Mammary microvascular endothelial cell (primary cell): ENCODE measurements around the gene CERS1.

DNA sequence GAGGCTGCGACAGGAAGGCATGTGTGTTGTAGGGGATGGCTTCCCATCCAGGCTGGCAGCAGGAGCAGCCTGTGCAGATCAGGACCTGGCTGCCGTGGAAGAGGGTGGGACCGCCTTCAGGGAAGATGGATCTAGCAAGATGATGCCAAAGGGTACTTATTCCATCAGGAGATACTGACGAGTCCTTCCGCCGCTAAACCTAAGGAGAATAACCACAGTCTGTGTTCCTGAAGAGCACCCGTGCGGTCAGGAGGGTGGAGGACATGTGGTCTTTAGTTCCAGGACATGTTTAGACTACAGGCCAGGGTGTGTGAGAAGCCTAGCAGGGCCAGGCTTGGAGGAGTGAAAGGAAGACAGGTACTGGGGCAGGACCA lies 1.1 kb downstream of the UBA52 start:
- RAMPAGE, long total RNA = no peak

DNA sequence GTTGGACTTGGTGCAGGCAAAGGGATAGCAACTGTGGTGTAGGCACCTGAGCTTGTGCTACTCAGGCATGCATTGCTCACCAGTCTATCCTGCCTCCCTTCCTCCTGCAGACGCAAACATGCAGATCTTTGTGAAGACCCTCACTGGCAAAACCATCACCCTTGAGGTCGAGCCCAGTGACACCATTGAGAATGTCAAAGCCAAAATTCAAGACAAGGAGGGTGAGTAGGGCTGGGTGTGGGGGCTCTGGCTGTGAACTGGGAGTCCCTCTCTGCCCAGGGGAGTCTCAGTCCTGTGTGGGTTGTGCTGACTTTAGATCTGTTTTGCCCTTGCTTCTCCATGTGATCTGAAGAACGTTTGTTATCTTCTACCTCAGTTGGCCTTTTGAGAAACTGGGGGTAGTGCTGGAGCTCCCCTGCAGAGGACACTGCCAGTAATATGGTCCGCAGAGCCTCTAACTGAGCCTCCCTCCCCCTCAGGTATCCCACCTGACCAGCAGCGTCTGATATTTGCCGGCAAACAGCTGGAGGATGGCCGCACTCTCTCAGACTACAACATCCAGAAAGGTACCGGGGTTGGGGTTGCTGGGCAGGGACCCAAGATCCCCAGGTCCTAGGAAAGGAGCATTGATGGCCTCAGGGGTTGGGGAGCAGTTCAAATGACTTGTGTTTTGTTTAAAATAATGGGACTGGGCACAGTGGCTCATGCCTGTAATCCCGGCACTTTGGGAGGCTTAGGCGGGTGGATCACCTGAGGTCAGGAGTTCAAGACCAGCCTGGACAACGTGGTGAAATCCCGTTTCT lies 1.7 kb downstream of the UBA52 start:
- RAMPAGE, long total RNA = no peak

DNA sequence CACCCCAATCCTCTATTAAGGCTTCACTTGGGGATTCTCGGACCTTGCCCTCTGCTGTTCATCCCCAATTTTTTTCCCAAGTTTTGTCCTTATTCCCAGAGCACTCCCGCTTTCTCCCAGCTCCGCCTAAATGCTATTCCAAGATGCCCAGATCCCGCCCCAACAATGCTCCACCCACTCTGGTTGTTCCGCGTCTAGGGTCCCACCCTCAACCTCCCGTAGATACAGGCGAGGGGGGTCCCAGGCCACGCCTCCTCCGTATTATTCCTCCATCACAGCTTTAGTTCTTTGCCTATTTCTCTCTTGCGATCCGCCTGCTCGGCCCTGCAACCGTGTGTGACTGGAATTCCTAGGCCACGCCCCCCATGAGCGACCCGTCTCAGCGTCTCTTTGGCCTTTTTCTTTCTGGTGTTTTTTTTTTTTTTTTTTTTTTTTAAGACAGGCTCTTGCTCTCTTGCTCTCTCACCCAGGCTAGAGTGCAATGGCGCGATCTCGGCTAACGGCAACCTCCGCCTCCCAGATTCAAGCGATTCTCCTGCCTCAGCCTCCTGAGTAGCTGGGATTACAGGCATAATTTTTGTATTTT lies 1.3 kb downstream of the REX1BD start:
- RAMPAGE, long total RNA = no peak

DNA sequence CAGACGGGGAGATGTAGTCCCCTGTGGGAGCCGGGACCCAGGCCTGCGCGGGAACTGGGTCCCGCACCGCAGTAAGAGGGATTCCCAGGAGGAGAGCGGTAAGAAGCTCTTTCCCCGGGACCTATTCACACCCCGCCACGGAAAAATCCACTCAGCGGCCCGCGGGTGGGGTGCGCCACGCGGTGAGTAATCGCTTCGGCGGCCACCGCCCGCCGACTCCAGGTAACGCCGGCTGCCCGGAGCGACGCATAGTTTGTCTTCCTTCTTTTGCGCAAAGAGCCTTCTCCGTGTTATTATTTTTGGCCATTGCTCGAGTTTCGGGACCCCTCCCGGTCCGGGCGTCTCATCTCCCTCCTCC lies 934 bp upstream of the CRLF1 start:
- RAMPAGE, long total RNA = no peak

GRCh38 chr19:18650424-18651183 lies 13.8 kb downstream of the KLHL26 start:
- RAMPAGE, long total RNA = no peak

DNA sequence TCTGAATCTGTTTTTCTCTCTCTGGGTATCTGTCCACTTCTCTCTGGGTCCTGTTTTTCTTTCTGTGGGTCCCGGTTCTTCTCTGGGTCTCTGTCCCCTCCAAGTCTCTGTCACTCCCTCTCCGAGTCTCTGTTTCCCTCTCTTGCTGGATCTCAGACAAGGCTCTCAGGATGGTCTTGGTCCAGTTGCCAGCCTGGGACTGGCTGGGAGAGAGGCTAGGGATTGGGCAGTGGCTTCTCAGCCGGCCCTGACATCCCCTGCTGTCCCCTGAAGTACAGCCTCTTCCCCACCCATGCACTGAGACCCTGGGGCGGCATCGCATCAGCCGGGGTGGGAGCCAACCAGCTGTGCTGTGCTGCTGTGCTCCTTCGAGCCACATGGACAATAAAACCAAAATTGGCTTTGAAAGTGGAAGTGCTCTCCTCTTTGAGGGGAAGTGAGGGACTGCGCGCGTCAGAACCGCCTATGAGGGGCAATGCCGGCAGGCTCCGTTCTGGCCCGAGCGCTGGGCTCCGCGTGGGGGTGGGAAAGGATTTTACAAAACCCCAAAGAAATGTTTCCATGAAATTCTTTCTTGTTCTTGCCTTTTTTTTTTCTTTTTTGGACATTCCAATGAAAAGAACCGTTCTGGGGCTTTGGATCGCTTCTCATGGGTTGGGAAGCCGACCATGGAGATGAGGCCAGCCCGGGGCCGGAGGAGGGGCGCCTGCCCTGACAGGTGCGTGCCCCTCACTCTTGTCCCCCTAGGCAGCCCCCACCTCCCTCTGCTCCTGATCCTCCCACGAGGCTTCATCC lies 22.4 kb downstream of the KLHL26 start:
- RAMPAGE, long total RNA = no peak

GRCh38 chr19:18711439-18711823 lies 28.0 kb downstream of the CRTC1 start:
- RAMPAGE, long total RNA = no peak

DNA sequence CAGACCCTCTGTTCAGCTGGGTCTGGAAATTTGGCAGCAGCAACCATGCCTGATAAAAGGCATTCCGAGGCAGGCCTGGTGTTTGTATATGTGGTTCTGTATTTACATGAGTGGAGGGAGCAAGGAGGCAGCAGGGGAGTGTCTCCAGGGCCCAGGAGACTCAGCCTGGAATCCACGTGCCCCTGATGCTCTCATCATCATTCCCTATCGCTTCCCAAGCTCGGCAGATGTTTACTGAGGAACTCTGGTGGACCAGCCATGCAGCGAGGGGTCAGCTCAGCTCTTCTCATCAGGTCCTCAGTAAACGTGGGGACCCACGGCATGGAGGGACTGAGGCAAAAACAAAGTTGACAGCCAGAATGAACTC lies 49.9 kb downstream of the CRTC1 start:
- RAMPAGE, long total RNA = no peak

- RAMPAGE, long total RNA = no peak
Observed at GRCh38 chr19:18742871-18743212, 48.3 kb downstream of the COMP start.

- RAMPAGE, long total RNA = no peak
Observed at GRCh38 chr19:18895813-18896500, at the start of gene CERS1. CERS1 (minus strand) TSS chr19:18896158.

GRCh38 chr19:19026627-19027035 lies 6.7 kb downstream of the SUGP2 start:
- RAMPAGE, long total RNA = no peak

- RAMPAGE, long total RNA = no peak
Observed at GRCh38 chr19:19137477-19138181, 649 bp downstream of the TMEM161A start.

DNA sequence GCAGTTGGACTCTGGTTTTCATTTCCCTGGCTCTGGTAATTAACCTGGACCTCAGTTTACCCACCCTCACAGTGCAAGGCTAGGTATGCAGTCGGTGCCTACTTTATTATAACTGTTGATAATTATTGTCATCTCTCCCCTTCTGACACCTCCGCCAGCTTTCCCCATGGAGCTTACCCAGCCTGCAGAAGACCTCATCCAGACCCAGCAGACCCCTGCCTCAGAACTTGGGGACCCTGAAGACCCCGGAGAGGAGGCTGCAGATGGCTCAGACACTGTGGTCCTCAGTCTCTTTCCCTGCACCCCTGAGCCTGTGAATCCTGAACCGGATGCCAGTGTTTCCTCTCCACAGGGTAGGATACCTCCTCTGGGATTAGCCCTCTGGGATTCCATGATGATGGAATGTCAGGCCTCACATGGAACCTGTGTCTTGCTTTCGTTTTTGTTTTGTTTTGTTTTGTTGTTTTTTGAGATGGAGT lies 1.8 kb downstream of the RFXANK start:
- RAMPAGE, long total RNA = no peak

DNA sequence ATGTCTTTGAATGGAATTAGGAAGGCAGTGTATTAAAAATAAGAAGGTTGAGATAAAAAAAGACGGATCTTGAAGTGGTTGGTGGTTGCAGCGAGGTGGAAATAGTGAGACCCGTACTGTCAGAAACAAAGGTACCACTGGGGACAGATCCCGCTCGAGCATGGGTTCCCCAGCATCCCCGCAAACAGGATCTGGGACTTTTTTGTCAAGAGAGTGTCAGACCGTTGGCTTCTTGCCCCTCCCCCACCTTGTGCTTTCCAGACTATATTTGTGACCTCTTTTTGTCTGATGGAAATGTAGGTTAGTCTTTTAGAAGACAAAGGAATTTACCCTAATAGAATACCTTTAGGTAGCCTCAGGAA lies 4.1 kb downstream of the GATAD2A start:
- RAMPAGE, long total RNA = no peak

DNA sequence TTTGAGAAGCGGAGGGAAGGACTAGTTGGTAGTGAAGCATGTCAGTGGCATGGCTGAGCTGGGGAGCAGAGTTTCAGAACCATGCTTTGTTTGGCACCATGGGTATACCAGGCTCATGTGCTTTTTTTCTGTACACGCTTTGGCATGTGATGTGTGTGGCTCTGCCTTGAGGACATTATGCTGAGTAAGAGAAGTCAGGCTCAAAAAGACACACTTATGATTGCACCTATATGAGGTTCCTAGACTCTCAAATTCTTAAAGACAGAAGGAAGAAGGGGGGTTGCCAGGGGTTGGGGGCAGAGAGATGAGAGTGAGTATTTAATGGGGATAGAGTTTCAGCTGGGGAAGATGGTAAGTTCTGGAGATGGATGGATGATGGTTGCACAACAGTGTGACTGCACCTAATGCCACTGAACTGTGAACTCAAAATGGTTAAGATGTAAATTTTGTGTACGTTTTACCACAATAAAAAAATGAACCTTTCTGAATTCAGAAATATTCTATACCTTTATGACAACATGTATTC lies 21.4 kb downstream of the GATAD2A start:
- RAMPAGE, long total RNA = no peak

DNA sequence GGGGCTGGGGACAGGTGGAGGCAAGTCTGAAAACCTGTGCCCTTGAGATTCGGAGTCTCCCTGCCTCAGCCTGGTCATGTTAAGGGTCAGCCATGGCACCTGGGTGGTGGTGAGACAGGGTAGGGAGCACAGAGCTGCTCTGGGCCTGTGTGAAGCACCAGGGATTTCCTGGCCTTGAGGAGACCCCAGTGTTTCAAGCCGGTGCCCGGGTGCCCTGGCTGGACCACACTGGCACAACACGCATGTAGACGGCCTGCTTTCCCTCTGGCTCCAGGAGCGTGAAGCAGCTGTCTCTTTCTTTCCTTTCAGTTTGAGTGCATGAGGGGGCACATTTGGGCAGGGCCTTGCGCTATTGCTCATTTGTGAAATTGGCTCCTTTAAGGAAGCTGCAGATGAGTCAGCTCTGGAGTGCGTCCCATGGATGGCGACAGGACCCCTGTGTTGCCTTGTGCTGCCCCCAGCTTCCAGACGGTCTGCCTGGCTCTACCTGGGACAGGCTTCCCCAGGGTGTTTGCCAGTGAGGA lies 51.7 kb downstream of the TSSK6 start:
- RAMPAGE, long total RNA = no peak

DNA sequence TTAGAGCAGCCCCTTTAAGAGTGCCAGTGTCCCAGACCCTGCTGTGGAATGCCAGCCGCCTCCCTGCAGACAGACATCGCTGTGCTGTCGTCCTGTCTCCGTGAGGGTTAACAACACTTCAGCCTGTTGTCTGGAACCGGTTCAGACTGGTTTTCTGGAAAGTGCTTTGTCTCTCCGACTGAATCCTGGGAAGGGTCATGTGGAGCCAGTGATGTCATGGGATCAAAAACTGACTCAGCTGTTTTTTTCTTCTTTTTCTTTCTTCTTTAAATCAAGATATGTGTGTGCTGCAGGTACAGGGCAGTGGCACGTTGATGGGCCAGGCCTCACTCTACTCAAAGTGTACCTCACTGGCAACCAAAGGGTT lies 51.0 kb downstream of the TSSK6 start:
- RAMPAGE, long total RNA = no peak

DNA sequence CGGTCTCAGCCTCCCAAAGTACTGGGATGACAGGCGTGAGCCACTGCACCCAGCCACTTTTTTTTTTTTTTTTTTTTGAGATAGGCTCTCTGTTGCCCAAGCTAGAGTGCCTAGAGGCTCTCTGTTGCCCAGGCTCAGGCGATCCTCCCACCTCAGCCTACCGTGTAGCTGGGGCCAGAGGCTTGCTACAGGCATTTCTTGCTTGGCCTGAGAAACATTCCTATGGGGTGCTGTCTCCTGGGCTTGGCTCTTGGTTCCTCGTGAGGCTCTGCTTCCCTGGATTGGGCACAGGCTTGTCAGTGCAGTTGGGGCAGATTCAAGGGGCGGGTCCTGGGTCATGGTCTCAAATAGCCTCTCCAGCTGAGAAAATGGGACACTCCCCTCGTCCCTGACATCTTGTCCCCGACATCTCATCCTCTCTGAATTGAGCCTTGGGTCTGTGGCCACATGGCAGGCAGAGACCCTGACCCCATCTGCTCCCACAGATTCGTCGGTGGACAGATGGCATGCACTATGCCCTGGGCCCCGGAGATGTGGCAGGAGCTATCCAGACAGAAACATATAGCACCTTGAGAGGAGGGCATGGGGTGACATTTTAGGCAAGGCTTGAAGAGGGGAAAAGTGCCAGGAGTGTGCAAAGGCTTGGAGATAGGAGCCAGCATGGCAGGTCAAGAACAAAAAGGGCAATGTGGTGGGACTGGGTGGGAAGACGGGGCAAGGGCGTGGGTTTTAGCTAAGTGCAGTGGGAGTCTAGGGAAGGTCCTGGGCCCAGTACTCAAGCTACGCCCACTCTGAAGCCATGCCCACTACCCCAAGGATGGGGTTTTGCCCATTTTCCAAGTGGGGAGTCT lies 4.8 kb downstream of the TSSK6 start:
- RAMPAGE, long total RNA = no peak

GRCh38 chr19:19513925-19514888 lies 1.1 kb downstream of the TSSK6 start:
- RAMPAGE, long total RNA = no peak

DNA sequence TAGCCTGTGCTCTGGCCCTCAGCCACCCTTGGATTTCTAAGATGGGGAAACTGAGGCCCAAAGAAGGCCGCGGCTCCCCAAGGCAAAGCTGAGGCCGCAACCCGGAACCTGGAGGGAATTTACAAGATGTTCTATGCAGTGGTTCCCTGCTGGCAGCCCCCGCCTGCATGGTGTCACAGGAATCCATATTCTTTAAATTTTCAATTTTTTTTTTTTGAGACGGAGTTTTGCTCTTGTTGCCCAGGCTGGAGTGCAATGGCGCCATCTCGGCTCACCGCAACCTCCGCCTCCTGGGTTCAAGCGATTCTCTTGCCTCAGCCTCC lies 525 bp downstream of the NDUFA13 start:
- RAMPAGE, long total RNA = no peak